Measurements from ENCODE around the gene SLK.

DNA sequence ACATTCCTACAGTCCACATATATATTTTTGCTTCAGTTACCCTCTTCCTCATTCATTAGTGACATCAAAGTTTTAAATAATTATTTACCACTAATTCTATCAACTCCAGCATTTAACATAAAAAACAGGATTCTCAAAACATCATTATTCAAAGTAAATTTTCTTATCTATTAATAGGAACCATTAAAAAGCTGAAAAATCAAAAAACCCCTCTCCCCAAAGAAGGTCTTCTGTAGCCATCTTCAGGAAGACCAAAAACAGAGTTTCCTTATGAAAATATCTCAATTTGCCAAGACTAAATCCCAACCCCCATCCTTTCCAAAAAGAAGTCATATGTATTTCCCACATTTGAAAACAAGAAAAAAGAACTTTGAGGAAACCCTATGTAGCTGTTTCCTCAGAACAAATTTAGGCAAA lies 62.4 kb downstream of the NT5C2 start:
- PRO-cap, 3 experiments, result no peak in any of the 3 experiments

DNA sequence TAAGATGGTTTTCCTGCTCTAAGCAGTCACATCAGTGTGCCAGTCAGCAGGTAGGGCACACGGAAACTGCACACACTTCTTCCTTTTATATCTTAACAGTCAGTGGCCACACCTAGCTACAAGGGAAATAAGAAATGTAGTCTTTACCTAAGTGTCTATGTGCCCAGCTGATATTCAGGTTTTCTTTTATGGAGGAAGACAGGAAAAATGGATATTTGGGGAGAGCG lies 6.5 kb downstream of the TAF5 start:
- PRO-cap, 3 experiments, result no peak in any of the 3 experiments

GRCh38 chr10:103512638-103512996 lies 19.1 kb downstream of the NEURL1 start:
- PRO-cap, 3 experiments, result no peak in any of the 3 experiments

- PRO-cap, 3 experiments, result no peak in any of the 3 experiments
Measured at GRCh38 chr10:103556235-103556959, 62.9 kb downstream of the NEURL1 start.

- PRO-cap, 3 experiments, result no peak in any of the 3 experiments
Measured at GRCh38 chr10:103596799-103597516, 103.5 kb downstream of the NEURL1 start.

GRCh38 chr10:103647027-103647622 lies 153.6 kb downstream of the NEURL1 start:
- PRO-cap, 3 experiments, result no peak in any of the 3 experiments

GRCh38 chr10:103682698-103683166 lies 172.6 kb downstream of the SH3PXD2A start:
- PRO-cap, 3 experiments, result no peak in any of the 3 experiments

- PRO-cap, 3 experiments, result peak in 1 of 3 experiments; most common plus-strand start chr10:103812211 (in 1); most common minus-strand start chr10:103812153 (in 1)
Measured at GRCh38 chr10:103811892-103812315, 43.5 kb downstream of the SH3PXD2A start.

DNA sequence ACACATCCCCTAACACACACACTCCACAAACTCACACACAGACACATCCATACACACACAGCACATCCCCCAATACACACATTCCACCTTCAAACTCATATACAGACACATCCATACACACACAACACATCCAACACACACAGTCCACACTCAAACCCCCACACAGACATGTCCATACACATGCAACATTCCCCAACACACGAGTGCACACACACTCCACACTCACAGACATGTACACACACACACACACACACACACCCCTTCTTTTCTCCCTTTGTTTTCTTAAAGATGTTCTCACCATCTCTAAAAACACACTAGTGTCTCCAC lies 19.0 kb downstream of the SH3PXD2A start:
- PRO-cap, 3 experiments, result no peak in any of the 3 experiments

- PRO-cap, 3 experiments, result no peak in any of the 3 experiments
Measured at GRCh38 chr10:103845542-103846334, 9.6 kb downstream of the SH3PXD2A start.

DNA sequence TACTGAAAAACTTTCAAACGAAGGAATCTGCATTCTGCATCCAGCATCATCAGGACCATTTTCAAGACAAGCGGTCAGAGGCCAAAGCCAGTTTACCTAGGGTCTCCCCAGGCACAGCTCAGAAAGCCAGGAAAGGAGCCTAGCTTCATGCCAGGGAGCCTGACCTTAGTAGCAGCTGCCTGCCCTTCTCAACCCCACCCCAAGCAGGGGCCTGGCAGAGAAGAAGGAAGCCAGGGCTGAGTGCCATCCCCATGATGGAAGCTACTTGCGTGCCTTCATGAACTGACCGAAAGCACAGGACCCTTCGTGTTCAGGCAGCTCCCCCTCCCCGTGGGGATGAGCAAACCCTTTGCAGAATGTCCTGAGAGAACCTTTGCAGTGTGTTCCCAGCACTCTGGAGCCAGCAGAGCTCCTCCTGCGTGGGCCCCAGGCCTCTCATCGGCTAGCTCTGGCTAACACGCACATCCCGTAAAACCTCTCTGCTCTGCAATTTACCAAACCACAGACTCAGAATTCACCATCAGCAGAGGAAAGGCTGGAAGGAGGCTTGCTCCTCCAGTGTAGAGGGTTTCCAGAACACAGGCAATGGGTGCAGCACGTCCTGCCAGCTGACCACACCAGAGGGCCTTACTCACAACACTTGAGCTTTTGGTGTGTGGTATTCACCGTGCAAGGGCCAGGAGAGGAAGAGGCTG lies 3.2 kb downstream of the SH3PXD2A start:
- PRO-cap, 3 experiments, result no peak in any of the 3 experiments

DNA sequence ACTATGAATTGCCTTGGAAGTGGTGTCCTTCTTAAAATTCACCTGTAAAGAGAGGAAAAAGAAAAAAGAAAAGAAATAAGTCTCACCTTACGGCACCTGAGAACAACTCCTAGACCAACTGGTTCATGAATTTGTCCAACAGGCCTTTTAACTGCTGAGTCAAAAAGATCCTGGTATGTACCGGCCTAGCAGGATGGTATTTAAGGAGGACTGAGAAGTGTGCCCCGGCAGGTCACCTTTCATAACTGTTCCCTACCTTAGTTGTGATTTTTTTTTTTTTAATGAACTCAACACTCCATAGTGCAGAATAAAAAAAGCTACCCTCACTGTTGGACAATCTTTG lies 25.8 kb downstream of the STN1 start:
- PRO-cap, 3 experiments, result no peak in any of the 3 experiments

DNA sequence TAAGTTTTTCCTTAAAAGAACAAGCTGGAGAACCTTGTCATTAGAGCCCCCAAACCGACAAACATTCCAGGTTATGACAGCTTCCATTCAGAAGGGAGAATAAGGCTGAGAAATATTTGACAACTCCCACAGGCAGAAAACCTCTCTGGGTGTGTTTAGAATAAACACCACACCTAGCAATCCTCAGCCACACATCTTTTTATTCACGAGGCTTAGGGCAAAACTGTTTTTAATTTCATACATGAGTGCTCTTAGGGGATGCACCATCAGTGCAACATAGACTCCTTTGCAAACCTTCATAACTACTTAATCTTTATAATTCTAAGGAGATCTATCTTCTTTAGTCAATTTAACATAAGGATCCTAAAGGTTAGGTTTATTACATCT lies 24.1 kb downstream of the STN1 start:
- PRO-cap, 3 experiments, result no peak in any of the 3 experiments

GRCh38 chr10:103967075-103968151 lies at the start of gene SLK:
Gene SLK (plus strand): TSS chr10:103967140.
- PRO-cap, 3 experiments, result peak in 3 of 3 experiments; most common plus-strand start chr10:103967177 (in 3); most common minus-strand start chr10:103968000 (in 3)

- PRO-cap, 3 experiments, result no peak in any of the 3 experiments
Measured at GRCh38 chr10:104067269-104067938, 18.3 kb downstream of the COL17A1 start.

GRCh38 chr10:104268101-104268329 lies 969 bp upstream of the GSTO2 start:
- PRO-cap, 3 experiments, result no peak in any of the 3 experiments

GRCh38 chr10:104327864-104328051 lies 10.5 kb downstream of the ITPRIP start:
- PRO-cap, 3 experiments, result no peak in any of the 3 experiments

GRCh38 chr10:104328330-104328838 lies 9.9 kb downstream of the ITPRIP start:
- PRO-cap, 3 experiments, result peak in 2 of 3 experiments; most common plus-strand start chr10:104328476 (in 2); most common minus-strand start chr10:104328475 (in 1)

GRCh38 chr10:104378478-104378973 lies 24.9 kb downstream of the CFAP58 start:
- PRO-cap, 3 experiments, result peak in 1 of 3 experiments; most common plus-strand start chr10:104378742 (in 1)

DNA sequence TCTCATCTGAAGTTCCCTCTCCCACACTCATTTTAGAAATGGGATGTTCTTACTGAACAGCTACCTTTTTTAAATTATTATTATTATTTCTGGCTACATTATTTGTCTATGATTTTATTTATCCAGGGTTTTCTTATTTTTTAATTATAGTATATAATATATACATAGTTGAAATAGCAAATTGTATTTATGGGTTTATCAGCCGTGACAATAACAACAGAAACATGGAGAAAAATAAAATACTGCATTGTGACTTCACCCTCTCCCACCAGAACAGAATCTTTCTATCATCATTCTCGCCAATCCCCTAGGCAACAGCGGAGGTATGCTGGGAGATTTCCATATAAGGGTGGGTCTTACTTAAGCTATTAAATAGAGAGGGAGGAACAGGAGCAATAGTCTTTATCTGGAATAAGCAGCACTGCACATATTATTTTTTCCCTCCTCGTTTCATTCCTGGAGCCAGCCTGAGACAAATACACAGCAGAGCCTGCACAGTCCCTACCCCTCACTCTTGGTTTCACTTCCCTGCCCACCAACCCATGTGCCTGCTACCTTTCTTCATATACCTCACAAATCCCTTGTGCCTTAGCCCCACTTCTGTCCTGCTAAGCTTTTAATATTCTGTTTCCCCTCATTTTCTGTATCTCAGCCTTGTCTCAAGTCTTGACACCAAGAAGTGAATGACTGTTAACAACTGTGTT lies 1214.9 kb downstream of the XPNPEP1 start:
- PRO-cap, 3 experiments, result no peak in any of the 3 experiments